ENCODE measurements around the gene S1PR3.

DNA sequence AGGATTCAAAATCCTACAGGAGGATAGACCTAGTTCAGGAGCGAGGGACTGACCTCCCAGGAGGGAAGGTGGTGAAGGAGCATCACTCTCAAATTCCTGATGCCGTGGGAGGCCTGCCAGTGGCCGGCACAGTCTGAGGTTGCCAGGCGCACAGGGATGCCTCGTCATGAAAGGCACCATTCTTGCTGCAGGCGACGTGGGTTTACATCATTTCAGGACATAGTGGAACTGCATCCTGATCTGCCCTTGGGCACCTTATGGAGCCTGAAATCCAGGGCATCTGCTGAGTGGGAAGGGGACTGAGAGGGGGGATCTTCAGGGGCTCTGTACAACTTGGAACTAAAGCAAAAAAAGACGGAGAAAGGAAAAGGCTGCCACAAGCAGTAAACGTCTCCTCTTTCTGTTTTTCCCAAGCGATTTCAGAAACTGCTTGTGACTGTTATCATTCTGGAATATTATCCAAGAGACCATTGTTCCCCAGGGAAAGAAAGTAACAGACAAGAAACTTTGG is 163.2 kb upstream of the S1PR3 start:
- PRO-cap = no peak
CAGE:
- cytosol, long polyA plus RNA = no peak
- long polyA plus RNA = no peak
- nucleus, long polyA plus RNA = no peak

- PRO-cap = no peak
CAGE:
- cytosol, long polyA plus RNA = no peak
- long polyA plus RNA = no peak
- nucleus, long polyA plus RNA = no peak
These were observed 67.8 kb upstream of the S1PR3 start for GRCh38 chr9:88923536-88923811.

- PRO-cap = no peak
CAGE:
- cytosol, long polyA plus RNA = no peak
- long polyA plus RNA = no peak
- nucleus, long polyA plus RNA = no peak
These were observed 2.1 kb upstream of the S1PR3 start for GRCh38 chr9:88989086-88989603.

DNA sequence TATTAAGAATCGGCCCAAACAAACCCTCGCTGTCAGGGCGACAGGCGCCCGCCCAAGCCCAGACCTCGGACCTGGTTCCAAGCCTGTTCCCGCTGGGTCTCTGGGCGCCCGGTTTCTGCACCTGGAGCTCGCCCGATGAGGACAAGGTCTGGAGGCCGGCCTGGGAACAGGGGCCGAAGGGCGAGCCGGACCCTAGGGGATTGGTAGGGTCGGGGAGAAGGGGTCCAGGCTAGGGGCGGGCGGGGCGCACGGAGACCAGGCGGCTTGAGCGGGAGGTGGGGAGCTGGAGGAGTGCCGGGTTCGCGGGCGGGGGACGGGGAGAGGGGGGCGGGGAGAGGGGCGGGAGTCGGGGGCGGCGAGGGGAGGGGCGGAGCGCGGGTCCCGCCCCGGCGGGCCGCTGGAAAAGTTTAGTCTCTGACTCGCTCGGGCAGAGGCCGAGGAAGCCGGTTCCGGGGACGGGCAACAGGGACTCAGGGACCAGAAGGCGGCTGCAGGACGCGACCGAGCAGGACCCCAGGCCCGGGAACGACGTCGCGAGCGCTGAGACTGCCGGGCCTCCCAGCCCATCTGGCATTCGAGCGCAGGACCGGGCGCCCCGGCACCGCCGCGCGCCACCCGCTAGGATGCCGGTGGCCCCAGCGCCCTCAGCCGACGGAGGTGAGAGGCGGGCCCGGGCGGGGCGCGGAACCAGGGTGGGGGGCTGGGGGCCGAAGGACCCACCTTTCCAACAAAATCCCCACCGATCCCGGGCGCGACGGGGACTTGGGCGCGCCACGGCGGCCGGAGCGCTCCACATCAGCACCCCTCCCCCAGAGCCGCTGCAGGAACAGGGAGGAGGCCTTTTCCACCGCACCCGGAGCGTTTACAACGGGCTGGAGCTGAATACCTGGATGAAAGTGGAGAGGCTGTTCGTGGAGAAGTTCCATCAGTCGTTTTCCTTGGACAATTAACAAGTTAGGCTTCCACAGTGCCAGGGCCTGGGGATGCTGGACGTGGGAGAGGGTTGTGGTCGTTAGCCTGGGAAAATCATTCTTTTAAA is at the start of gene S1PR3:
S1PR3 (plus strand) TSS at position 430 of the 1,039 bp plus-strand sequence.
- PRO-cap = unidirectional peak, plus-strand start at position 429 of the sequence
CAGE:
- cytosol, long polyA plus RNA = no peak
- long polyA plus RNA = start-site peak on the plus strand centred at position 403 of the sequence, 79 bp wide, 81 and 61 reads in 2 replicates
- nucleus, long polyA plus RNA = no peak

GRCh38 chr9:89022211-89023210 is 31.2 kb downstream of the S1PR3 start:
- PRO-cap = no peak
CAGE:
- cytosol, long polyA plus RNA = no peak
- long polyA plus RNA = no peak
- nucleus, long polyA plus RNA = no peak

- PRO-cap = no peak
CAGE:
- cytosol, long polyA plus RNA = no peak
- long polyA plus RNA = no peak
- nucleus, long polyA plus RNA = no peak
These were observed 43.5 kb downstream of the SECISBP2 start for GRCh38 chr9:89361747-89362226.

DNA sequence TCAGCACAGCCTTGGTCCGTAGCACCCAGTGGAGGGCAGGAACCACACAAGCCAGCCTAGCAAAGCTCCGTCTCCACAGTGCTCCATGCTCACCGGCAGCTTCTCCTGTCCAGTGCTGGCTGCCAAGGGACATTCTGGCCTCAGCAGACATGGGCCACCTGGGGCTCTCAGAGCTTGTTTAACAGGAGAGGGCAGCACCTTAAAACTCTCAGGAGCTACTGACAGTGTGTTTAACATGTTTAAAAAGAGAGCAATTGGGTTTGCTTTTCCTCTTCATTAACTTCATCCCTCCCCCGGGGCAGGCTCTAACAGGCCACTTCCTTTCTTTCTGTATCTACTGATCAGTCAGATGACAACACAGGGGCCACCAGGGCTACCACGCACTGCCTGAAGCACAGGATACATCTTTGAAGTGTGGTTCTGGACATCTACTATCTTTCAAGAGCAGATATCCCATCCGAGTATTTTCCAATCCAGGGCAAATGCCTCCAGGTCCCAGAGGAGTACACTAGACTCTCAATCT is 57.1 kb downstream of the SECISBP2 start:
- PRO-cap = no peak
CAGE:
- cytosol, long polyA plus RNA = no peak
- long polyA plus RNA = no peak
- nucleus, long polyA plus RNA = no peak

- PRO-cap = no peak
CAGE:
- cytosol, long polyA plus RNA = no peak
- long polyA plus RNA = no peak
- nucleus, long polyA plus RNA = no peak
These were observed 80.1 kb downstream of the GADD45G start for GRCh38 chr9:89684659-89685656.

DNA sequence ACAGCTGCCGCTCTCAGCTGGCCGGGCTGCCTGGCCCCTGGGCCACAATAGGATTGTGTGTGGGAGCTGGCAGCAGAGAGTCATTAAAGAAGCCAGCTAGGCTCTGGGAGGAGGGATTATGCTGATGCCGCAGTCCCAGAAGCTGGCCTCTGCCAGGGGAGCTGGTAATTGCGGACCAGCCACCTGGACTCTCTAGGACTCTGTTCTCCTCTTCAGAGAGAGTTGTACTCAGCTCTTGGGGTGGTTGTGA is 145.5 kb downstream of the GADD45G start:
- PRO-cap = no peak
CAGE:
- cytosol, long polyA plus RNA = no peak
- long polyA plus RNA = no peak
- nucleus, long polyA plus RNA = no peak

DNA sequence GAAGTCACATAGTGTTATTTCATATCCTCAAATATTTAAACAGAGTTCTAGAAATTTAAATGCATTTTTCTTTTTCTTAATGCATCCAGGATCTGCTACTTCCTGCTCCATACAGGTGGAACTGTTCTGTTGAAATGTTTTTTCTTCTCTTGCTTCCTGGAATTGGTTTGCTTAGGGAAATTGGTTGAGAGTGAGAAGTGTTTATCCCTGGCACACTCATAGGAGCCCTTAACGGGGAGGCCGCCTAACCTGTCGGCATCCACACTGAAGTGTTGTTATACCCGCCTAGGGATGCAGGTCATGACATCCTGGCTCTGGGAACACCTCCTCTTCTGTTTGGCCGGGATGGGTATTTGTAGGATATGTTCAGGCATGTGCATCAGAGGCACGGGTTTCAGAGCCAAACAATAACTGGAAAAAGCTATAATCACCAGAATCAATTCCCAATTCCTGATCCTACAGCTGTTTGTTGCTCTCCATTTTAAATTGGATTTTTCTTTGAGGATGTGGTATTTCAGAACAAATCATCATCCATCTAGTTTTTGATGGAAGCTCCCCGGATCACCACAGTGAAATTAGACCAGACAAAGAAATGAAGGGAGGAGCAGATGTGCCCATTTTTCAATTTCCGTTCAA is 239.8 kb downstream of the GADD45G start:
- PRO-cap = no peak
CAGE:
- cytosol, long polyA plus RNA = no peak
- long polyA plus RNA = no peak
- nucleus, long polyA plus RNA = no peak

GRCh38 chr9:90044563-90045026 is 439.8 kb downstream of the GADD45G start:
- PRO-cap = no peak
CAGE:
- cytosol, long polyA plus RNA = no peak
- long polyA plus RNA = no peak
- nucleus, long polyA plus RNA = no peak

GRCh38 chr9:90919478-90920363 is 118.1 kb downstream of the SYK start:
- PRO-cap = no peak
CAGE:
- cytosol, long polyA plus RNA = no peak
- long polyA plus RNA = no peak
- nucleus, long polyA plus RNA = no peak

DNA sequence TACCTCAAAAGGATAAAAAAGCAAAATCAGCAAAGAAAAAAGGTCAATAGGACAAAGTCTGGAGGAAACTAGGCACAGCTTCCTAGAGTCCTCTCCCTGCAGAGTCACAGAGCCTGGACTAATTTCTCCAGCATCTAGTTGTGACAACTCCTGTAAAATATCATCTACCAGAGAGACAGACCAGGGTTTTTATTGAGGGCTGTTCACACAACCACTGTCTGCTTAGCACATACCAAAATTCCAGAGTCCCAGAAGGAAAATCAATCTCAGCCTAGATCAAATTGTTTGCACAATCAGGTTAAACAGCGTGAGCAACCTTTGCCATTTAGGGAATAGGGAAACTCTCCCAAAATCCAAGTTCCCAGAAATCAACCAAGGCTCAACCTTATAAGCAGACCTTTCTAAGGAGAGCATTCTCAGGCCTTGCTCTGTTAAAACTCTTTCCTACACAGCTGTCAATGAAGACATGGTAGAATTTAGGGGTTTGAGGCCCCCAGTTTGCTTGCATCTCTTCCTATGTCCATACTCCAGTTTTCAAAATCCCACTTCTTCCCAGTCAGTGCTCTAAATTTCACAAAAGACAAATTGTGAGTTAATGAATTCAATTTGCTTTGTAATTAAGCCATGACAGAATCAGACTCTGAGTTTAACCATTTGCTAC is 190.4 kb downstream of the SYK start:
- PRO-cap = no peak
CAGE:
- cytosol, long polyA plus RNA = no peak
- long polyA plus RNA = no peak
- nucleus, long polyA plus RNA = no peak

GRCh38 chr9:91036876-91037620 is 235.4 kb downstream of the SYK start:
- PRO-cap = no peak
CAGE:
- cytosol, long polyA plus RNA = no peak
- long polyA plus RNA = no peak
- nucleus, long polyA plus RNA = no peak

DNA sequence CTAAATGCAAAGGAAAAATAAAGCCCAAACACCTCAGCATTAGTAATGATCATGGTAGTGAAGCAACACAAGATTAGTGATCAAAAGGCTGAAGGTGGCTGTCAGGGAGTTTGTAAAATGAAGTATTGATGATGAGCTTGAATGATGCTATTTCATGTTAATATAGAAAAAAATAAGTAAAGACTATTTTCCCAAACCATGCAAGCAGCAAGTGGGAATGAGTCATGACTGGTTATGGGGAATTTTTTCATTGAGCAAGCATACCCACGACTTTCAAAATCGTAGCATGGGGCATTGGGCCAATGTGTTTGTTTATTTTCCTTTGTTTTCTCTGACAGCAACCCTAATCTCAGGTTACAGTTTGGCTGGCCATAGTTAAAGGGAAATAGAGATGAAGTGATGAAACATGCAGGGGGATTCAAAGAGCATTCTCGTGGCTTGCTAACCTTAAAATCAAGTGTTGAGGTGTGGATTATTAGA is 258.8 kb downstream of the SYK start:
- PRO-cap = no peak
CAGE:
- cytosol, long polyA plus RNA = no peak
- long polyA plus RNA = no peak
- nucleus, long polyA plus RNA = no peak

GRCh38 chr9:91161971-91163056 is 199.4 kb downstream of the AUH start:
- PRO-cap = no peak
CAGE:
- cytosol, long polyA plus RNA = no peak
- long polyA plus RNA = no peak
- nucleus, long polyA plus RNA = no peak

- PRO-cap = no peak
CAGE:
- cytosol, long polyA plus RNA = no peak
- long polyA plus RNA = no peak
- nucleus, long polyA plus RNA = no peak
These were observed 174.8 kb downstream of the AUH start for GRCh38 chr9:91186917-91187258.

DNA sequence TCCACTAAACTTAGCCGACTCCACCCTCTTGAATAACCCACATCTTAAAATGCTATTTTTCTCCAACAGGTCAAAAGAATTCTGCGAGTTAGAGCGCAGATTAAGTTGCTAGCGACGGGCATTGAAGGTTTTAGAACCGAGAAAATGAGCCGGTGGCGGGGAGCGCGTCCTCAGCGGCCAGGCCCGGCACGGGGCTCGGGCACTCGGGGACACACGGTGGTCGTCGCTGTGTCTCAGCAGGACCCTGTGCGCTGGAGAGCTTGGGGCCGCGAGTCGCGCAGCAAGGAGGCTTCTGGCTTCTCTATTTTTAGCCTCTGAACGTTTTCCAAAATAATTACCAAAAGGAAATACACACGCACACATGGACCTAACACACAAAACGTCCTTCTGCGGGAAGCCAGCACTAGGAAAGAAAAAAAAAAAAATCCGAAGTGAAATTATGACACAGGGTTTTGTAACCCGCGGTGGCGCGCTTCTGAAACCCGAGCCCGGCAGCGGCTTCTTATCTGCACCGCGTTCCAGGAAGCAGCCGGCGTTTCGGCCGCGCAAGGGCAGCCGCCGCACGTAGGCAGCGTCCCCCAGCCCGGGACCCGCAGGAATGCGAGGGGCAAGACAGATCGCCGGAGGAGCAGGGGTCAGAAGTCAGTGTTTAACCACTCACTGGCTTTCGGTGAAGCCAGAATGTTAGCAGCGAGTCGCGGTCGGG is 168.3 kb downstream of the AUH start:
- PRO-cap = no peak
CAGE:
- cytosol, long polyA plus RNA = no peak
- long polyA plus RNA = no peak
- nucleus, long polyA plus RNA = no peak

DNA sequence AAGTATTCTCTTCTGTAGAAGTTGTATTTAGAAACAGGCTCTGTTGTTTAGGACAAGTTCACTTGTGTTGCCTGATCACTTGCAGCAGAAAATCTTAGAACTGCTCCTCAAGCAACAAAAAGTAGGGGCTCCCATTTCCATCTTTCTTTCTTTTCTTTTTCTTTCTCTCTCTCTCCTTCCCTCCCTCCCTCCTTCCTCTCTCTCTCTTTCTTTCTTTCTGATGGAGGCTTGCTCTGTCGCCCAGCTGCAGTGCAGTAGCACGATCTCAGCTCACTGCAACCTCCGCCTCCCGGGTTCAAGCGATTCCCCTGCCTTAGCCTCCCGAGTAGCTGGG is 167.4 kb downstream of the AUH start:
- PRO-cap = no peak
CAGE:
- cytosol, long polyA plus RNA = no peak
- long polyA plus RNA = no peak
- nucleus, long polyA plus RNA = no peak

DNA sequence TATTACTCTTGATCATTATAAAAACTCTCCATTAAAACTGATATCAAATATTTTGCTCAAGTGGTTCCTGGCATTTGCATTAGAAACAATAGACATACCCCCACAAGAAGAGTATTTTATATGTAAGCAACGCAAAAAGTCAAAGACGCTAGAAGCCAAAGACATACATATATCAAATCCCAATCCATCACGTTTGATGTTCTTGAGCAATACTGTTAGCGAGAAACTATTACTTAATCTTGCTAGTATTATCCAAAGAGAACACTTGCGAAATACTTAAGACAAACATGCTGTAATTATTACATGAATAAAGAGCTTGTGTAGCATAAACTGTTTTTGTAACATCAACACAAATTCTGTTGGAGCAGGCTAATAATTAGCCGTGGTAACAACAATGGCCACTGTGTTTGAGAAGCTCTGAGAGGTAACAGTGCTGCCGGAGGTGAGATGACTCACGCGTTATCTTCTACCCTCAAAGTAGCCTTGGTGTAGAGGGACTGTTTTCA is 164.0 kb downstream of the AUH start:
- PRO-cap = no peak
CAGE:
- cytosol, long polyA plus RNA = no peak
- long polyA plus RNA = no peak
- nucleus, long polyA plus RNA = no peak